Epithelial cell of esophagus (primary cell): ENCODE measurements around the gene DYNC2I2.

DNA sequence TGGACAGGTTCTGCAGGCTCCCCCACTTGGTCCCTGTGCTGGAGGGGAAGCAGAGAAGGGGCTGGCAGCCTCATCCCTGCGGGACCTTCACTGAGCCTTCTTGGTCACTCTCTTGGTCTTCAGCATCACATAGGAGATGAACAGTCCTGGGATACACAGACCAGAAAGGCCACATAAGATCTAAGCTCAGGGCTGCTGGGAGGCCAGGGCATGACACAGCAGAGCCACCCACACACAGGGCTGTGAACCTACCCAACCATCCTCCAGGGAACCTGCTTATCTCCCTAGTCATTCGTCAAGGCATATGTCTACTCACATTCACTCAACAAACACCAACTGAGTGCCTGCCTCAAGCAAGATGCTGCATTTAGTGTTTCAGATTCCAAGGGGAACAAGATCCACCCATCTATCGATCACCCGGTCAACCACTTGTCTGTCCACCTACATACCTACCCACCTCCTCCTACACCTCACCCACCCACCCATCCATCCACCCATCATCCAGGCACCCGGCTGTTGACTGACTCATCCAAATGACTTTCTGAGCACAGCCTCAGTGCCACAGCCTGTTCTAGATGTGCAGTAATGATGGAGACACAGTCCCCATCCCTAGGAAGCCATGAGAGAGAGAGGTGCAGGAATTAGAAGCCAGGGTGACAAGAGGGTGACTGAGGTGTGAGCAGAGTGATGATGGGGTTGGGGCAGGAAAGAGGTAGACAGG lies 1.9 kb downstream of the DPM2 start:
- RRBS, result 53% methylated on average over 2 of the region's 5 CpGs

DNA sequence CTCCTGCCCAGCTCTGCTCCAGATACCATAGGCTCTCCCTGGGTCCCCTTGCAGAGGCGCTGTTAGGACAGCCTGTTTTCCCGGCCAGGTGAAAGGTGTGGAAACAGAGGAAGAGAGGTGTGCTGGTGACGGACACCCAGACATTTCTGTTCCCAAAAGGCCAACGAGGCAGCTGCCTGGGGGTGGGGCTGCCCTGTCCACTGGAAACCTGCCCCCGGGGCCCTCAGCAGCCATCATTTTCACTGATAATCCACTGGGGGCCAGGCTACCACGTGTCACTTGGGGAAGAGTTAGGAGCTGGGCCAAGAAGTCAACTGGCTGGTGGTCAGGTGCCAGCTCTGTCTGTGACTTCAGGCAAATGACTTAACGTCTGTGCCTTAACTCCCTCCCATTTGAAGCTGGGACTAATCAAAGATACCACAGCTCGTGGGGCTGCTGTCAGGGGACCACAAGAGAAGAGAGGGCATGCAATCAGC lies 12.1 kb upstream of the DPM2 start:
- RRBS, result no CpG with 5 or more reads among the region's 8 CpGs

- RRBS, result no CpG with 5 or more reads among the region's 5 CpGs
Measured at GRCh38 chr9:127953353-127953820, 15.7 kb upstream of the DPM2 start.

GRCh38 chr9:127976294-127976981 lies 4.4 kb downstream of the EEIG1 start:
- RRBS, result no CpG with 5 or more reads among the region's 11 CpGs

DNA sequence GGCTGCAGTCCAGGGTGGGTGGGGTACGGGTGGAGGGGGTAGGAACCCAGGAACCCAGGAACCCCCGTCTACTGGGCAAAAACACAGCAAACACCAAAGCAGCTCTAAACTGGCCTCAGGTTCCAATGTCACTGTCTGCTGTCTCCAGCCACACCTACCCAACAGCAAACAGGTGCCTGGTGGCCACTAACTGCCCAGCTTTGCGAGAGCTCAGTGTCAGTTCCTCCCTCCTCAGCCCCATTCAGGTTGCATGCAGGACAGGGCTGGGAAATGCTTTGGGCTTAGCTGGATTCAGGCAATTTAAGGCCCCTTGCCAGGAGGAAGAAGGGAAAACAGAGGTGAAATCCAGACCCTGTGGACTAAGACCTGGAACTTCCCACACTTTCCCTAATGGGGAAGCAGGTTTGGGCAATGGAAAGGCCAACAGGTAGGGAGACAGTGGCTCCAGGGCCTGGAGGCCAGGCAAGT lies 3.8 kb downstream of the EEIG1 start:
- RRBS, result no CpG with 5 or more reads among the region's 3 CpGs

- RRBS, result no CpG with 5 or more reads among the region's 8 CpGs
Measured at GRCh38 chr9:128026667-128027134, 40.4 kb downstream of the NAIF1 start.

GRCh38 chr9:128081109-128081527 lies 13.1 kb downstream of the SLC25A25 start:
- RRBS, result no CpG with 5 or more reads among the region's 4 CpGs

DNA sequence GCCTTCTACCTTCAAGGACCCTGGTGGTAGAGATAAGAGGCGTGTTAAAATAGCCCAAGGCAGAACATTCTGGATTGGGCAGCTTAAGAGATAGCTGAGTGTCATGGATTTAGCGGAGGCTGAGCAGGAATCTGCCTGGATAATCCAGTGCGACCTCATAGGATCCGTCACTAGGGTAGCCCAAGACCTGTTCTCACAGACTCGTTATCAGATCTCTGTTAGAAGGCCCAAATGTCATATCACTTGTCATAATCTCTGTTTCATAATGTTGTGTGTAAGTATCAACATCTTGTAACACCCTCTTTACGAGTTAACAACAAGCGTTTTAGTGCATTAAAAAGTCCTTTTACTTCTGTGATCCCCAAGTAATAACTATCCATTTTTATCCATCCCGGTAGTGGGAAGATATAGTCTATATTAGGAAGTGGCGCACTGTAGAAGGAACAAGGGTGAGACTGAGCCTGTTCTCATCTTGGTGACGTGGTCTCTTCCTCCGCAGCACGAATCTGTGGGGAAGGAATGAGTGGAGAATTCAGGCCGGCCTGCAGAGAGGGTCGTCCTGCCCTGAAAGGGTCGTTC lies 28.8 kb downstream of the SLC25A25 start:
- RRBS, result no CpG with 5 or more reads among the region's 15 CpGs

DNA sequence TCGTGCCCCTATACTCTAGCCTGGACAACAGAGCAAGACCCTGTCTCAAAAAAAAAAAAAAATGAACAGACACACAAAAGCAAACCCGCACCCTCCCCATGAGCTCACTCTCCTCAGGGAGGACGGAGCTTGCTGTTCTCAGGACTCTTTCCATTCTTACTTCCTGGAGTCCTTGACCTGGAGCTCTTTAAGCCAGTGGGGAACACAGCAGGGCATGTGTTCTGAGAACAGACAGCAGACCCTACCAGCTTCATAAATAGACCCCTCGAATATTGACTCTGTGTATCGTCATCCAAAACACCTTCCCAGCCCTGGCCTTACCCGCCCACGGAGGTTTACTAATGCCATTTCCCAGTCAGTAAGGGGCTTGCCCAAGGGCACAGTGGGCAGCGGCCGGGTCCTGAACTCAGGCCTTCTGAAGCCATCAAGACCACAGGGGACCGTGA lies 11.1 kb downstream of the PTGES2 start:
- RRBS, result no CpG with 5 or more reads among the region's 10 CpGs

DNA sequence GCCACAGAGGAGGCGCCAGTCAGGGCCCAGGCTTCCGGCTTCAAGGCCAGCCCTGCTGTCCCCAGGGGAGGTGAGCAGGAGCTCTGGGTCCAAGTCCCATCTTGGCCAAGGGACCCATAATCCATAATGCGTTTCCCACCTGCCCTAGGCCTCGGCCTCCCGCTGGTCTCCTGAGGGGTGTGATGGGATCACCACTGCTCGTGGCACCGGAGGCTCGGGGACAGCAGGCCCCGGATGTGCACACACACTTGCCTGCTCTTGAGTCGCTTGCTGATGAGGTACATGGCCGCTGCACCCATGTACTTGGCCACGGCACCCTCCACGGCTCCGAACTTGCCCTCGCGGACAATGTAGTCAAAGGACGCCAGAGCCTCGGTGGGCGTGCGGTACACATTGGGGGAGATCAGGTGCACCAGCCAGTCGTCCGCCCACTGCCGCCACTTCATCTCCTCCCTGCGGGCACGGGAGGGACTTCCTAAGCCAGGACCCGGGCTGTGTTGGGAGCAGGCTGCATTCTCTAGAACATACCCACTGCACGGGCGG lies 4.8 kb downstream of the PTGES2 start:
- RRBS, result no CpG with 5 or more reads among the region's 28 CpGs

DNA sequence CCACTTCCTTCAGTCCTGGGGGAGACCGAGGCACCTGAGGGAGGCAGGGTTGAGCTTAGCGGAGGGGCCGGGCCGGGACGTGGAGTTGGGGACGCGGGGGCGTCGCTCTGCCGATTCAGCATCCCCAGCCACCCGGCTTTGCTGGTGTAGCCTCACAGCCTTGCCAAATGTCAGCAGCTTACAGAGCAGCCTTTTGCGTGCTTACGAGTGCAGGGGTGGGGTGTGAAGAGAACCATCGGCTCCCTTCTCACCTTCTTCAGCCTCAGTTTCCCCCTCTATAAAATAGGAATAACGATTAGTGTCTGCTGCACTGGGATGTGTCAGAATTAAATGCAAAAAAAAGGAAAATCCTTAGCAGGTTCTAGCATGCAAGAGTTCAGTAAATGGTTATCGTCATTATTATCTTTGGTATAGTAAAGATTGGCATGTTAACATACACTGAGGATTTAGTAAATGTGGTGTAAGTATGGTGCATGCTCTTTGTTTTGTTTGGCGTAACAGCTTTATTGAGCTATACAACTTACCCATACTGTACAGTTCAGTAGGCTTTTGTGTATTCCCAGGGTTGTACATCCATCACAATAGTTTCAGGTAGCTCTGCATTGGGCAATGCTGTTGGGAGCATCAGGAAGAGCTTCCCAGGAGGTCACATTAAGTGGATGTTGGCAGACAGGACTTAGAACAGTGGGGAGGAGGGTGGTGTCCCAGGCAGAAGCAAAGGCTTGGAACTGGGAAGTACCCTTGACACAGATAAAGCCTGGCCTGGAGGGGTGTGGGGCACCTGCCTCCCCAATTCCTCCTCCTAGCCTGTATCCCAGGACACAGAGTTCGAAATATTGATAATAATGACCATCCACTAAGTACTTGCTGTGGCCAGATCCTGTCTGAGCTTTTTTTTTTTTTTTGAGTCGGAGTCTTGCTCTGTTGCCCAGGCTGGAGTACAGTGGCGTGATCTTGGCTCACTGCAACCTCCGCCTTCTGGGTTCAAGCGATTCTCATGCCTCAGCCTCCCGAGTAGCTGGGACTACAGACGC lies 1.0 kb downstream of the BBLN start:
- RRBS, result 2% methylated on average over 8 of the region's 24 CpGs

- RRBS, result 93% methylated on average over 4 of the region's 11 CpGs
Measured at GRCh38 chr9:128163447-128164002, 3.5 kb downstream of the BBLN start.

DNA sequence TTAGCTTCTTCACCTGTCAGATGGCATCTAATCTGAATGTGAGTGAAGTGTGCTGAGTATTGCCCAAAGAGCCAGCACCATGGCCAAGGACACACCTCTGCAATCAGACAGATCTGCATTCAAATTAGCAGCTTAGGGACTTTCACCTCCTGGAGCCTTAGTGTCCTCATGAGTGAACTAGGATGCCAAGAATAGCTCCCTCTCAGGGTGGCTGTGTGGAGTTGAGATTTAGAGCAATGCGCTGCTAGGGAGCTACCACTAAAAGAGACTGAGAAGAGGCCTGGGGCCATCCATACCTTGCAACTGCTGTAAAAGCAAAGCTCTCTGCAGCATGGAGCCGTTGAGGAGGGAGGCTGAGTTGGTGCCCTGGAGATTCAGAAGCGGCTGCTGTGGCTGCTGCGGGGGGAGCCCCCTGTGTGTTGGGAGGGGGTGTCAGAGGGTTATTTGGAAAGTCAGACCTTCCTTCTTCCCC lies 1.3 kb downstream of the CIZ1 start:
- RRBS, result no CpG with 5 or more reads among the region's 4 CpGs

DNA sequence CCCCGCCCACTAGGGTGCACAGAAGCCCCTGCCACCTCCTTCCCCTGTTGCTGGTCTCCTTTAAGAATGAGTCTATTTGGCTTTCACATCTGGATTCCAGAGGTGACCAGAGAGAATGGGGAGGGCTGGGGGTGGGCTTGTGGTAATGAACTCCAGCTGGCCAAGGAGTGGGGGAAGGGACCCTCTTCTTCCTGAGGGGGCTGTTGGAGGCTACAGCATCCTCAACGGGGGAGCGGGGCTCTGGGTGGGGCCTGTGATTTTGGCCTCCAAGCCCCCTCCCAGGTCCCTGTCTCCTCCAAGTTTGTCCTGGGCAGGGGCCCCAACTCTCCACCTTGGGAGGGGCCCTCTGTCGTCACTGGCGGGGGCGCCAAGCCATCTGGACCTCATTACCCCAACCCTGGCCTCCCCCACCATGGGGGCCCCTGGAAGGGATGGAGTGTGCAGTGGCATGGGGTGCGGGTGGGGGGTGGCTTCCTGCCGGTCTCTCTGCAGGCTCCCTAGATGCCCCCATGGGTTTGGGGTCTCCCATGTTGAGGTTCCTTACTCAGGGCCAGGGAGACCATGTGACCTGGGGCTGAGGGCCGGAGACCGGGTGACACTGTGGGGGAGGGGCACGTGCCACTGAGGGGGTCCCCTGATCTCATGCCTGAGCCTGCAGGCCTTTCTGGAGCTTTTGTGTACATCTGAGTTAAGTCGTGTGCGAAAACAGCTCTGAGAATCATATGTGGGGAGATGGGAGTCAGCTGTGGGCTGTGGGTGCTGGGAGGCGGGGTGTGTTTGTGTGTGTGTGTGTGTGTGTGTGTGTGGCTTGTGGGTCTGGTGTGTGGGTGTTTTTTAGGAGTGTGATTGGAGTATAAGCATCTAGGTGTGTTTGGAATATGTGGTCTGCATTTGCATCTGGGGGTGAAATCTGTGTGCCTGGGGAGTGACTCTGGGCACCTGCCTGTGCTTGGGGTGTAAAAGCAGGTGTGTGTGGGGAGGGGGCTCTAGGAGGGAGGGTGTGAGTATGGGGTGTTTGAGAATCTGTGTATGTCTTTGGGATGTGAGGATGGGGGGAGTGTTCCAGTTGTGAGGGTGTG lies 32.3 kb downstream of the GOLGA2 start:
- RRBS, result no CpG with 5 or more reads among the region's 14 CpGs

DNA sequence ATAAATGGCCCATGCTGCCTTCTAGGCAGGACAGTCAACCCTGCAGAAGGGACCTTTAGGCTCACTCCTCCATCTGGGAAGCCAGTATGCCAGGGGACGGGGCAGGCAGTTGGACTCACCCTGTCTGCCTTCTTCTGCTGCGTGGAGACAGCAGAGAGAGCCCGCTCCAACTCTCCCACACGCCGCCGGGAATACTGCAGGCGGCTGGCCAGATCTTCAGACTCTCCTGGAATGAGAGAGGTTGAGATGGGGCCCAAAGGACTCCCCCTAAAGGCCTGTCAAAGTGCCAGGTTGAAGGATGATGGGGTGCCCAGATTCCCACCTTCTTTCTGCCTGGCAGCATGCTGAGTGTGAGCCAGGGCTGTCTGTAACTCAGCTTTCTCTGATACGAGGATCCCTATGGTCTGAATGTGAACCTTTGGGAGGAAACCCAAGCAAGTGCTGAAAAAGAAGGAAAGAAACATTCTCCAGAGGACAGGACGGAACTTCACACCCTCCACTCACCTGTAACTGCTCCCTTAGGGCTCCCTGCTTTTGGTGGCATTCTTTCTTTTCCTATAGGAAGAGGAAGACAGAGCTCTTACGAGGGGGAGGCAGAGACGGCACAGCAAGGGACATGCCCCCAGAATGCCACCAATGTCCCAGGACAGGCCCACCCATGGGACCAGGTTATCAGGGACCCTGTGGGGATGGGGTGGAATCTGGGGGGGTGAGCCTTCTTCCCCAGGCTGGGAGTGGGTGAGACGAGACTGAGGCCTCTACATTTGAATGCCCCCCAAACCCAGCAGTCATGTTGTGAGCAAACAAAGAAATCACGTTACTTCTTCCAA lies 10.1 kb downstream of the GOLGA2 start:
- RRBS, result no CpG with 5 or more reads among the region's 13 CpGs

- RRBS, result no CpG with 5 or more reads among the region's 10 CpGs
Measured at GRCh38 chr9:128472765-128473443, 17.1 kb downstream of the ODF2 start.

- RRBS, result no CpG with 5 or more reads among the region's 2 CpGs
Measured at GRCh38 chr9:128558976-128559287, 6.5 kb downstream of the SPTAN1 start.

DNA sequence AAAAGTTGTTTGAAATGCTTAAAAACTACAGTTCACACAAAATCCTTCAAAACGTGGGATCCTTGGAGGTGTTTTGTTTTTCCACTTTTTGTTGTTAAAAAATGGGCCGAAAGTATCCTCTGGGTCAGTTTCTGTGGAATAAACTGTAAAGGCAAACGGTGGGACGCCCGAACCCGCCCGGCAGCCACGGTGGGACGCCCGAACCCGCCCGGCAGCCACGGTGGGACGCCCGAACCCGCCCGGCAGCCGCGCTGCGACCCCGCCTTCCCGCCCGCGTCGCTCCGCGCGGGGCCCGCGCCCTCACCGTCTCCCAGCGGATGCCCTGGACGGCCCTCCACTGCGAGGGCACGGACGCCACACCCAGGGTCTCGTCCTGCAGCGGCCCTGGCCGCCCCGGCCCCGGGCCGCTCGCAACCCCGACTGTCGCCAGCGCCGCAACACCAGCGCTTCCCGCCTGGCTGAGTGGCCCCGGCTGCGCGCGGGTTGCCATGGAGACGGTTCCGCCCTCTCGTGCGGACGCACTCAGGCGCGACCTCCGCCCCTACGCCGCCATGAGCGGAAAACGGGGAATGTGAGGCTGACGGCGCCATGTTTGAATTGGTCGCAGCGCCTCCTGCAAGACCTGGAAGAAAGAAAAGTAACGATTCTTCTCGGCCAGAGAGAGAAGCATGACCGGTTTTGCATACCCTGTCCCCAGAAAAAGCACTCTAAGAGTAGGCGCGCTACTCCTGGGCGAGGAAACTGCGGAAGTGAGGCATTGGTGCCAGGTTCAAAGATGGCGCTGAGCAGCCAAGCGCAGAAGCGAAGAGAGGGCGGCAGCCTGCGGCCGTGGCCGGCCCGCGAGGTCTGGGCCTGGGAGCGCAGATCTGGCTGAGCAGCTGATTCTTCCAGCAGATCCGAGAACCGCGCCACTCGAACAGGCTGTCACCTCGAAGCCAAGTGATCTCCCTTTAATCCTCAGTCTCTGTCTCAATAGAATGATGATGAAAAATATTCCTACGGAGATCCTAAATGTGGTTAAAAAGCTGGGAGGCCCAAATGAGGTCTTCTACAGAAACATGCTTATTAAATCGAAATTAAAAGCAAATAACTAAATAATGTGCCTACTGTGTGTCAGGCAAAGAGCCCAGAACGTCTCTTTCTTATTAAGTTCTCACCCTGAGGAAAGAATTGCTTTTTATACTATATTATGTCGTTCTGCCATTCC lies at the start of gene DYNC2I2:
Gene DYNC2I2, minus strand, starts transcription at position 611 of the 1,207 bp plus-strand sequence.
- RRBS, result under 1% methylated on average over 10 of the region's 95 CpGs

DNA sequence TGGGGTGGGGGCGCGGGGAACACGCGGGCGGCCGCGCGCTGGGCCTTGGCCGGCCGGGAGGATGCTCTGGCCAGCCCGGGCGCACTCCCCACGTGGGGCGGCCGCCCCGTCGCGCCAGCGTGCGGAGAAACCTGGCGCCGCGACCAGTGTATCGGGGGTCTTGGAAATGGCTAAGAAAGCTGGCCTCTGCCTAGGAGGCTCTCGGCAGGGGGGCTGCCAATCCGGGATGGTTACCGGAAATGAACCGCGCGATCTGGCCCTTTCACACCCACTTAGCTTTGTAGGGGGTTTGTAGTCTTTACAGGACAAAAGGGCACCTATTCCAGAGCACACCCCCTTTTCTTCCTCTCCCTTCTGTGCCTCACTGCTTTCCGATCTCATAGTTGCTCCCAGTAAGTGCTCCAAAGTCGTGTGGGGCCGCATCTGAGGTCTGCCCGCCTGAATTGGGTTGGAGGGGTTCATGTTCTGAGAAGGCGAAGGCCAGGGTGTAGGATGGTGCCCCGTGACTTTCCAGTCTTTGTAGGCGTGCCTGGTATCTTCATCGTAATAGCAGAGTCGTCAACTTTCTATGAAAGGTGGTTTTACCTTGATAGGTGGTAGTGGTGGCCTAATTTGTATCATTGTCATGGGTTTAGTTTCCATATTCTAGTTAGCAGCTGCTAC lies 1.3 kb downstream of the SET start:
- RRBS, result no CpG with 5 or more reads among the region's 39 CpGs

DNA sequence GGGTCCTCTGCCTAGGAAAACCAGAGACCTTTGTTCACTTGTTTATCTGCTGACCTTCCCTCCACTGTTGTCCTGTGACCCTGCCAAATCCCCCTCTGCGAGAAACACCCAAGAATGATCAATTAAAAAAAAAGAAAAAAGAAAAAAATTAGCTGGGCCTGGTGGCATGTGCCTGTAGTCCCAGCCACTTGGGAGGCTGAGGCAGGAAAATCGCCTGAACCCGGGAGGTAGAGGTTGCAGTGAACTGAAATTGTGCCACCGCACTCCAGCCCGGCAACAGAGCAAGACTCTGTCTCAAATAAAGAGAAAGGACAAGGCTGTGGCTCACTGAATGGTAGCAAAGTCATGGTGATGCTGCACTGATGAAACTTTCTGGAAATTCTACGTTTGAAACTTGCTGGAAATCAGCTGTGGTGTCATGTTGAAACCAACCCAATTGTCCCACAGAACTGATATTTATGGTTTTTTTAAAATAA lies 6.0 kb upstream of the TBC1D13 start:
- RRBS, result no CpG with 5 or more reads among the region's 6 CpGs